ENCODE measurements around the genes METTL18 and GORAB.

GRCh38 chr1:169794396-169795533 is at the start of gene METTL18:
Gene METTL18, minus strand, starts transcription at chr1:169794907.
- PRO-cap, 2 experiments = peak in 2 of 2 experiments; most common plus-strand start chr1:169795045 (in 2); most common minus-strand start chr1:169794892 (in 1)

DNA sequence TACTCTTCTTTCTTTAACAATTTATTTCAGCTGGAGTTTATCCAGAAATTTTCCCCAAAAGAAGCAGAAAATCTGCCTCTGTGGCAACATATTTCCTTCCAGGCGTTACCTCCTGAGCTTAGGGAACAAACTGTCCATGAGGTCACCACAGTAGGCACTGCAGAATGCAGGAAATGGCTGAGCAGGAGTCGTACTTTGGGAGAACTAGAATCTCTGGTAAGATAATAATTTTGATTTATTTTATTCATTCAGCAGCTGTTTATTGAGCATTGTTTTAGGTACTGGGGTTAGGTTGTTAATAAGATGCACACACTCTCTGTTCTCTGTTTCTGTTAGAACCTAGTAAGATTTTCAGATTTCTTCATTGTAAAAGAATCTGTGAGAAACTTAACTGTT is 42.1 kb downstream of the C1orf112 start:
- PRO-cap, 2 experiments = no peak in any of the 2 experiments

- PRO-cap, 2 experiments = peak in 2 of 2 experiments; most common plus-strand start chr1:169894360 (in 1); most common minus-strand start chr1:169894280 (in 1)
These were observed 391 bp upstream of the SCYL3 start for GRCh38 chr1:169894101-169894472.

DNA sequence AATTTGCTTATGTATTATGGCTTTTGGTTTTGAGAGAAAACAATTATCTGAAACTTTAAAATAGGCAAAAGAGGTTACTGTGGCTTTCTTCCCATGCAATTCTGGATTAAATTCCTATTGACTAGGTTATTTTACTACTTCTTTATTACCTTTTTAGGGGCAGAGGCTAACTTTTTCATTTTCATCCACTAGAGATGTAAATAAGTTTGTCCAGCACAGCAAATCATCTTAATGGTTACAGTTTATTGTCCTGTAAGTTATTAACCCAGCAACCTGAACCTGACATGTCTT is 6.8 kb upstream of the SCYL3 start:
- PRO-cap, 2 experiments = no peak in any of the 2 experiments

DNA sequence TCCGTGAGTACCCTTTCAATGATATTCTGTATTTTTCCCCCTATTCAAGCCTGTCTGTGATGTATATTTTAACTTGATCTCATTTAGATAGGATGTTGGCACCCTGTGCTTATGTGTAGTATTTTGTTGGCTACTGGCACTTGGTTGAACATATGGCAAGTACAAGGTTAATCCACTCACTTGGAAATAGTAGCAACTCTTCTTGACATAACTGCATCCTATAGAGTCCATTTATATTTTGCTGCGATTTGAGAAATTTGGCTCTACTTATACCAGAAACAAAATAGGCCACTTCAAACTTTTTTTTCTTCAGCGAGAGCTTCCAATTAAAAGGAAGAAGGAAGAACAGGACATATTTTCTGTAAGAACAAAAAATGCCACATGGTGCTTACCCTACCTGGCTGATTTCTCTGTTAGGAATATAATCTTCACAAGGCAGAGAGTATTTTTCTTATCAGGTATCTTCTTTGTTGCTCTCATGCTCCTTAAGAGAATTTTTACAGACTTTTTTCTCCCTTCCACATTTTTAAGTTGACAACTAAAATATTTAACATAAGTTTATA is 88.7 kb downstream of the NTMT2 start:
- PRO-cap, 2 experiments = no peak in any of the 2 experiments

- PRO-cap, 2 experiments = peak in 2 of 2 experiments; most common plus-strand start chr1:170532166 (in 1); most common minus-strand start chr1:170532035 (in 2)
These were observed at the start of gene GORAB for GRCh38 chr1:170531905-170533155. Gene GORAB, plus strand, starts transcription at chr1:170532166.

DNA sequence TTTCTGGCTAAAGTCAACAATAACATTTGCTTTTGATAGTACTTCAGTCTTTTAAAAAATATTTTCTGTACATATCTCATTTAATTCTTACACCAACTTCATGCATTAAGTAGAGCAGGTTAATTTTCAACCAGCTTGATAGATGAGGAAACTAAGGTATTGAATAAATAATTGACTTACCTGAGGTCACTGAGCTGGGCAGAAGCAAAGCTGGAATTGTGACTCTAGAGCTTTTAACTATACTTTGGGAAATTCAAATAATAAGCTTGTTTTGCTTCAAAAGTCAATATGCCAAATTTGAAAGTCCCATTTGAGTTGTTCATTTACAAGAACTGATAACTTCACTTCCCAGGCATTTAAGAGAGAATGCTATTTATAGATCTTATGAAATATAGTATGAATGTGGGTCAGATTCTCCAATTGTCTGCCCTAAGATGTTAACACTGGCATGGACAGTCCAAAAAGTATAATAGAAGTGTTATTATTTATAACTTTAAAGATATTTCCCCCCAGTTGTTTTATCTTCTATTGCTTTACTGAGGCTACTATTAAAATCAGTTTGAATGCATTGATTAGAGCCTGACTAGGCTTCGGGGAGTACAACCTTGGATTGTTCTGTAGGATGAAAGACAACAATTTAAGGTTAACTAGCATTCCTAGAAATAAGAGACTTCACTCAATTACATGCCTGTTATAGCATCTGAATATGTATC is 6.2 kb downstream of the GORAB start:
- PRO-cap, 2 experiments = no peak in any of the 2 experiments

GRCh38 chr1:170664637-170665601 is 988 bp downstream of the PRRX1 start:
- PRO-cap, 2 experiments = peak in 2 of 2 experiments; most common plus-strand start chr1:170664969 (in 1); most common minus-strand start chr1:170665052 (in 2)

DNA sequence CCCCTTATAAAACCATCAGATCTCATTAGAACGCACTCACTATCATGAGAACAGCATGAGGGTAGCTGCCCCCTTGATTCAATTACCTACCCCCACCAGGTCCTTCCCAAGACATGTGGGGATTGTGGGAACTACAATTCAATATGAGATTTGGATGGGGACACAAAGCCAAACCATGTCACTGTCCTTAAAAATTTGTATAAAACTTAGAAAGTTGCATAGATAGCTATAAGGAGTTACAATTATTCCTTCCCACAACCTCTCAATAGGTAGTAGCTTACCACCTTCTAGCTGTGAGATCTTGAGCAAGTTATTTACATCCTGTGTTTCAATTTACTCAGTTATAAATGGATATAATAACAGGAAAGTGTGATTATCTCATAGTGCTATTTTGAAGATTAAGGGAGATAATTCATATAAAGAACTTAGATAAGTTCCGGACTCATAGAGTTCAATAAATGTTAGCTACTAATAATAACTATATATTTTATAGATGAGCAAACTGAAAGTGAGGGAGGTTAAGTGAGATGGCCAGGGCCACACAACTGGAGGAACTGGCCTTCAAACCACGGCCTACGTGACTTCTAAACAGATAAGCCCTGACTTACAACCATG is 1.6 kb downstream of the FMO2 start:
- PRO-cap, 2 experiments = peak in 1 of 2 experiments; most common minus-strand start position 556 of the sequence (in 1)

DNA sequence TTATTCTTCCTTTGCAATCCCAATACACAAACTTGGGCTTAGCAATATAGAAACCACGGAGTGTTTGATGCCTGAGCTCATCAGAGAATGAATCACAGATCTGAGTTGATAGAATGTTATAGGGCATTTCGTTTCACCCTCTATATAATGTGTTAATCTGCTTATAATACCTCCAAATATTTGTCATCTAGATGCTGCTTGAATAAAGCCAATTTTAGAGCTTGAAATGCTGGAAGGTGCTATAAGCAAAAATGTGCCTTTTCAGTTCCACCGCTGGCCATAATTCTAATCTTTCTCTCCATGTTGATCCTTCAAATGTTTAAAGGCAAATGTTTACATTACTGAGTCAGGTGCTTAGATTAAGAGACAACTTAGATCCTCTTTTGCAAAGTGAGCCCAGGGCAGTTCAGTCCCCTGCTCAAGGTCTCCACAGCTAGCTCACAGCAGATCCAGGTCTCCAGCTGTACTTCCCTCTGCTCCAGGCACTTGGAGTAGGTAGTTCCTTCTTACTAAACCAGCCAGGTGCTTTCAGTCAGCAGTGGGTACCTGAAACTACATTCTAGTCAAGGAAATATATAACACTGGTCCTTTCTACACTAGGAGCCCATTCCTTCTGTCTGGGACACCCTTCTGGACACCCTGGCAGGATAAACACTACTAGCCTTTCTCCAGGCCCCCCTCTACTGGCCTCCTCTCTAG is 6.8 kb downstream of the FMO1 start:
- PRO-cap, 2 experiments = no peak in any of the 2 experiments

DNA sequence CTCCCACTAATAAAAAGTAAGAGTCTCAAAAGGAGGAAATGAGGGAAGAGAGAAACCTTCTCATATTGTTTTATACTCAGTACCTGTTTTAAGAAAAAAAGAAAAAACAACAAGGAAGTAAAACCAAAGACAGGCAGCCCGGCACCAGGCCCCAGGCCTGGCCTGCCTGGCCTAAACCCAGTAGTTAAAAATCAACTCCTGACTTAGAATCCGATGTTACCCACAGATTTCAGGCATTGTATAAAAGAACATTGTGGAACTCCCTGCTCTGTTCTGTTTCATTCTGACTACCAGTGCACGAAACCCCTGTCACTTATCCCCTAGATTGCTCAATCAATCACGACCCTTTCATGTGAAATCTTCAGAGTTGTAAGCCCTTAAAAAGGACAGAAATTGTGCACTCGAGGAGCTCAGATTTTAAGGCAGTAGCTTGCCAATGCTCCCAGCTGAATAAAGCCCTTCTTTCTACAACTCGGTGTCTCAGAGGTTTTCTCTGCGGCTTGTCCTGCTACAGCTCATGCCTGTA is 15.7 kb upstream of the MYOCOS start:
- PRO-cap, 2 experiments = no peak in any of the 2 experiments

DNA sequence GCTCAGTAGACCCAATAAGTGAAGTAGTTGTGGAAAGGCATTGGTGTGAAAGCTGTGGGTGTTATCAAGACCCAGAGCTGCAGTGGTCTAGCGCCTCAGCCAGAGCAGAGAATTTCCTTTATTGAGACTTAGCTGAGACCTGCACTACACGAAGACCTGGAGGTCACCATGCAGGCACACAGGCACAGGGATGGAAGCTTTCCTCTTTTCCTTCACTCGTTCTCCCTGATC is 24.0 kb downstream of the METTL13 start:
- PRO-cap, 2 experiments = no peak in any of the 2 experiments

GRCh38 chr1:172005795-172006448 is 164.6 kb downstream of the DNM3 start:
- PRO-cap, 2 experiments = no peak in any of the 2 experiments

DNA sequence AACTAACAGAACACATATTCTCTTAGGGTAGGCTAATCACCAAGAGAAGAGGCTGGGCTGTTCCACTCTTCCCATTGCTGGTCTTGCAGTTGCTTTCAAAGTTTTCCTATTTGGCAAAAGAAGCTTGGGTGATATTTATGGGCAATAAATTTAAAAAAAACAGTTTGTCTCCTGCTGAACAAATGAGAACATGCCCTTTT is 284.1 kb downstream of the DNM3 start:
- PRO-cap, 2 experiments = no peak in any of the 2 experiments

GRCh38 chr1:172361043-172361369 is 59.5 kb upstream of the C1orf105 start:
- PRO-cap, 2 experiments = no peak in any of the 2 experiments

DNA sequence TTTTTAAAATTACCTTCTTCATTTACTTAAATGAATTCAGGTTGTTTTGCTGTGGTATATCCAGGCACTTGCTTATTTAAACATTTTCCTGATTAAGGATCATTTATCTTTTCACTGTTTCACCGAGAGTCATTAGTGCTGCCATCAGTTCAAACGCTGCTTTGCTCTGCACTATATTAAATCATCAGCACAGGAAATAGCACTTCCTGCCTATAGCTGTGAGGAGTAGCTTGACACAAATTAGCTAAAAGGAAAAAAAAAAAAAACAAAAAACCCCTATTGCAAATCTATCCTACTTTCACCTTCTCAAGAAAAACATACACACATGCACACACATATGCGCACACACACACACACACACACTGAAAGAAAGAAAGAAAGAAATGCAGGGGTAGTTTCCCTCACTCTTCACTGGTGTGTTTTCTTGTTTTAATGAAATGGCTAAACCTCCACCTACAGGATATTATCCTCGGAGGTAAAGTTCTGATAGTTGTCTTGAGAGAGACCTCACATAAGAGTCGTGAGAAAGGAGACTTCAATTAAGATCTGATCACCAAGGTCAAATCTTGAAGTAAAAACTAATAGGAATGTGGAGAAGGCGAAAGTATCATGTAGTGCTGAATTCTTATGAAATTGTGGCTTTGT is 39.6 kb upstream of the C1orf105 start:
- PRO-cap, 2 experiments = no peak in any of the 2 experiments

DNA sequence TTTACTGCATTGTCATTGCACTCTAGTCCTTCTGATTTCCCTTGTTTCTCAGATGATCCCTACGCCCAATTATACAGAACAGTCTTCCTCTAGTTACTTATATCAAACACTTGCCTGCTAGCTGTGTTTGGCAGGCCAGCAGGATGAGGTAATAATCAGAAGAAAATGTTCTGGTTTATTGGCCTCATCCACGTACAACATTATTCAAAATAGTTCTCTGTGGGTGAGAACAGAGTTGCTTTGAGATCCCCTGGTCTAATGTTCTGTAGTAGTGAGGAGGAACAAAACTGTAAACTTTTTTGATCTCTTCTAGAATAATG is 22.3 kb upstream of the C1orf105 start:
- PRO-cap, 2 experiments = no peak in any of the 2 experiments

DNA sequence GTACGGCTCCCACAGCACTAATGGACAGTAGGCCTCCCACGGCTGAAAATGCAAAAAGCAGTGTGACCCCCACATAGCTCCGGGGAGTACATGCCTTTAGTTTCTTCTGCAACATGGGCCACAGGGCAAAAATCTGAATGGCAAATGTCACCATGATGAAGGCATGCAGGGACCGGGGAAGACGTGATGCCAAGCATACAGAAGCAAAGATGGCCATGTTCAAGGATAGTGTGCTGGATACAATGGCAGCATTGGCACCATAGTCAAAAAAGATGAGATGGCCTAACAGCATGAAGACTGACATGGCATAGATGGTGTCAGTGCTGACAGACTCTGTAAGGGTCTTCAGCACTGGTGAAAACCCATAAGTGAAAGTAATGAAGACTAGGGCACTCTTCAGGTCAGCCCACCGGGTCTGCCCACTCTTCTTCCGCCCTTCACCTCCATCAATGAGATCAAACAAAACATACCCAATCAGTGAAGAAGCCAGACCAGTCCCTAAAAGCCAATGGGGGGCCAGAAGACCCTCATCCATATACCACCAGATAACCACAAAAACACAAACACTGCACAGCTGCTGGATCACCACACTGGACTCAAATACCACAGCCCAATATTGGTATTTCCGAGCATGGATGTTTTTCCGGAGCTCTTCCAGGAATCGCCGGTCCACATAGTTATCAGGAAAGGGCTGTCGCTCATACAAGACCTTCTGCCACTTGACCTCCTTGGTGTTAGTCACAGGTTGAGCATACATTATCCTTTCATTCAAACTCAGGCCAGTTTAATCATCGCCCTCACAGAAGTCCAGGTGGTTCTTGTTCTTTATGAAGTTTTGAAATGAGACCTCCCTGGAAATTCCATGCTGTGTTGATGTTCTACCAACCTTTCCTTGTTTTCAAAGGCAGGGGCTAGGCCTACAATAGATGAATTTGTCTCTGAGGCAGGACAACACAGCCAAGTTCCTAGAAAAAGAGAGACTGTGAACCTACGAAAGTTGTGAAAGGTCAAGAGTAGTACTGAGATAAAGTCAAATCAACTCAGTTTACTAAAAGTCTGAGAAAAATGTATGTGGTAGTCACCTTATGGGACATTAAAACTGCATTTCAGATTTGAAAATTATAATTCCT is 1.6 kb downstream of the PIGC start:
- PRO-cap, 2 experiments = no peak in any of the 2 experiments

DNA sequence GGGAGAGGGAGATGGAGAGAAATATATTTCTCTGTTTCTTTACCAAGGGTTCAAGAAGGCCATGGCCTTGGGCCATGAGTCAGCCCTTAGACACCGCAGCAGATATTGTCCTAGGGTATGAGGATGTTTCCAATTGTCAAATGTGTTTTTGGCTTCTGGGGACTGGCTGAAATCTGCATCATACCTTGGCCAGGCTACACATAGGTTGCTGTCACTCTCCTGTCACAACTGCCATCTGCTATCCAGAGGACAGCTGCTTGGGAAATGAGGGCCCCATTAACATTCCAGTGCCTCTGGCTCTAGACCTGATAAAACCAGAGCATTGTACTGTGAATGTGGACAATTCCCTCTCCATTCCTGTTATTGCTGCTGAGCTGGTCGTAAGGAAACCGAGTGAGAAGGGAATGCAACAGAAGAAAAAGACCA is 8.7 kb upstream of the PIGC start:
- PRO-cap, 2 experiments = no peak in any of the 2 experiments

- PRO-cap, 2 experiments = no peak in any of the 2 experiments
These were observed 160.3 kb downstream of the FASLG start for GRCh38 chr1:172819087-172819640.